ENCODE measurements around the genes PLA2G2D, PLA2G2F and UBXN10.

DNA sequence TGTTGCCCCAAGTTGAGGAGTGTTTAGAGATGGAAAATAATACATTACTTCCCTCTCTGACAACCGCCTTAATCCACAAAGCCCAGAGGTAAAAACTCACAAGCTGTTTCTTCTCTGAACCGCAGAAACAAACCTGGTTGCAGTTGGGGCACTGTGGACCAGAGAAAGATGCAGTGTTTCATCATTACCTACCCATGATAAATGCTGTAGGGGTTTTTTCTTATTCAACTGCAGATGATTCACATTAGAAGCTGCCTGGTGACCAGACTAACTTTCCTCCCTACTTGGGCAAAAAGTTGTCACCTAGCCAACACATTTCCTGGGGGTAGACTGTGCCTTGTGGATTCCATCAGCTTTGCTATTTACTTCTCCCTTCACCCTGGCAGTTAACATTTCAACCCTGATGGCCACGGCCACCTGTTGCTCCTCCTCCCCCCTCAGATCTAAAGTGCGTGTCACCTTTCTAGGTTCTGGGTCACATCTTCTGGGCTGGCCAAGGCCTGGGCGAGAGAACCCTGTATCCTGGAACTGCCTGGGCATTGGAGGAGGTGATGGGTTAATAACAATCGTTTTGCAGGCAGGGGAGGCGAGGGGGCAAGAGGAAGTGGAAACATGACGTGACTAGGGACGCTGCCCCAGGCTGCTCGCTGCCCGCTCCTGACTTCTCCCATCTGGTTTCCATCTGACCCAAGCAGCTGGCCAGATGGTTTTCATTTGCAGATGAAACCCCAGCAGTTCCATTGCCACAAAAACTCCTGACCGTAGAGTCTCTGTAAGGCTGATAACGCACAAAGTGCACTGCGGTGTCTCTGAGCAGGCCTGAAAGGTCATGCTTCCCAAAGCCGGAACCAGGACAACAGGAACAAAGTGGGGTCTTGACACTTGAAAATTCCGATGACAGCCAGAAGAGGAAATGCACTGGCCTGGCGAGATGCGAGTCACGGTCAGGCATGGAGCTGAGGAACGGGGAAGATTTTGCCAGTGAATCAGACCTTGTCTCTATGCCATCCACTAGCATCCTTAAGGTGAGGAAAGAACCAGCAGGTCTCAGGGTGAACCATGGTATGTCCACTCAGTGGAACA is 36.6 kb downstream of the CAPZB start:
- PRO-cap = no peak

DNA sequence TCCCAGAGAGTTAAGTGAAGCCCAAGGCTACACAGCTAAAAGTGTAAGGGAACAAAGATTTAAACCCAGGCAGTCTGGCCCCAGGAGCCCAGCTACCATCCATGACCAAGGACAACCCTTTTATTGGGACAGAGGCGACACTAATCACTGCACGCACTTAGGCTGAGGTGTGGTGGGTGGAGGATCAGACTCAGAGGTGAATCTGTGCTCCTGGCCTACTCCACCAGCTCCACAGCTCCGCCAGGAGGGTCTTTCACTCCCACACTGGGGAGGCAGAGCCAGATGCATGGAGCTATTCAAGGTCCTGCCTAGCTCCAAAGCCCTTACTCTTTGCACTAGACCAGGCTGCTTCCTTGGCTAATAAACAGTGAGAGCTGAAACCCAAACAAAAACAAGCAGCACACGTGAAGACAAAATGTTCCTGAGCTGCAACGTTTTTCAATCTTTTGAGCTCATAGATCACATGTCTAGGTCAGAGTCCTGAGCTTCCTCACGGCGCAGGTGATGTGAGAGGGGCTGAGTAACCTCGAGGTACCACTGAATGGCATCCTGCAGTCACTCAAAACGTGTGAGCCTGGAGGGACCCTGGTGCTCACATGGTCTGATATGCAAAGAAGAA is 19.3 kb downstream of the CAPZB start:
- PRO-cap = no peak

DNA sequence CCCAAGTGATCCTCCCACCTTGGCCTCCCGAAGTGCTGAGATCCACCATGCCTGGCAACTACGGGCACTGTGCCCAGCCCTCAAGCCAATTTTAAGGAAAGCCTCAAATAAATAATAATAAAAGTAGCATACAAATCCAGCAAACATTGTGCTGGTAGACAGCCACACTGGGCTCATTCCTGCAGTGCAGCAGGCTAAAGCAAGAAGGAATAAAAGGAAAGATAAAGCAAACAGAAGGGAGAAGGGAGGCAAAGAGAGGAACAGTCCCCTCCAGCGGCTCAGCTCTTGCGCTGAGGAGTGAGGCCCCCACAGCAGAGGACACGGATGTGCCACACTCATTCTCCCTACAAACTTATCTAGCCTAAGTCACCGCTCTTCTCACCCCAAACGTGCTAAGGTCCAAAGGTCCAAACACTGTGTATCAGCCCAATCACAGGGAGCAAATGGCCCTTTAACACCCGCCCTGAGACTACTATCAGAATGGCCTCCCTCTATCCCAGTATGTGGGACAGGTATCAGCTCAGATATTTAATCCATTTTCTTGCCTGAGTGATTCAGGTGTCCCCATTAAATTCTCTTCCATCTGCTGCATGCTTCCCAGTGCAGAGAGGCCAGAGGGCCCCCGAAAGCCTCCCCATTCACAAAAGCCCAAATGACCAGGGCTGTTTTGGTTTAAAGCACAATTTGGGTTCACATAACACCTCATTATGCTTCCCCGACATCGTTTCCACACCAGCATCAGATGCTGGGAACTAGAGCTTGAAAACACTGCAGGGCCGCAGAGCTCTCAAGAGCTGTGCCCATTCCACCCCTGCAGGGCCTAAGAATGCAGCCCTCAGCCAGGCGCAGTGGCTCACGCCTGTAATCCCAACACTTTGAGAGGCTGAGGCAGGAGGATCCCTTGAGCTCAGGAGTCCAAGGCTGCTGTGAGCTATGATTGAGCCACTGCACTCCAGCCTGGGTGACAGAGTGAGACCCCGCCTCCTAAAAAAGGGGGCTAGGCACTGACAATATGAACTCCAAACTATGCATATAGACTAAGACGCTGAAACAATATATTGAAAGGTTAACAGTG is 17.9 kb downstream of the CAPZB start:
- PRO-cap = no peak

DNA sequence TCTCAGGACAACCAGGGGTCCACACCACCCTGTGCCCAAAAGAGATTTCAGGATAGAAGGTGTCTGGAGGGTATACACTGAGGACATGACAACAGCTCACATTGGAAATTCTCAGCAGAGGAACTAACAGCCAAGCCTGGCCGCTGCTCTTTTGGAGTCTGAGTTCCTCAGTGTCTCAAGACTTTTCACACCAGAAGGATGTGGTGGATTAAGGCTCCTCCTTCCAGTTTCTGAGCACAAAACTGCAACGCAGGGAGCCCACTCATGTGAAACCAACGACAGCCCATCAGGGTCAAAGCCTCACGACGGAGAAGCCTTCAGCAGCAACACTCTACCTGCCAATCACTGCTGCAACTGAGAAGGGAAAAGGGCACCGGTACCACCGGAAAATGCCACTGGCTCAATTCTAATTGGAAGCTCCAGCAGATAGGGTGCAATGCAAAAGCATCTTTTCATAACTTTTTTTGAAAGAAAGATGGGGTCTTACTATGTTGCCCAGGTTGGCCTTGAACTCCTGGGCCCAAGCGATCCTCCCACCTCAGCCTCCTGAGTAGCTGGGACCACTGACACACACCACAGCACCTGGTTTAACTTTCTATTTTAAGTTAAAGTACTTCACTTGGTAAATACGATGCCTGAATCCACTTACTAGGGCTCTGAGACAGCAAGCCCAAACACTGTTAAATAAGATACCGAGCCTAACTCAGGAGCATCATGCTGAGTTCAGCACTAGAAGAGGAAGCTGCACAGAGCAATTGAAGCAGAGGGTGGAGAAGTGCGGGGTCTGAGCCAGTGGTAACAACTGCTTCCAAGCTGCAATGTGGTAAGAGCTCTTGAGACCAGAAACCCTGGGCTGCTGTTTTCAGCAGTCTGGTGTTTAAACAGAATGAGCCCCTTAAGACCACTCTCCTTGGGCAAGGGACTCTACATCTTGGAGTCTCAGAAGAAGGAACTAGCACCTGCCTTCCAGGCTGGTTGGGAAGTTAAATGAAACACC is 7.7 kb downstream of the CAPZB start:
- PRO-cap = bidirectional peak, plus-strand start at position 265 of the sequence, minus-strand start at position 160 of the sequence; unidirectional peak, plus-strand start at position 770 of the sequence

GRCh38 chr1:19564387-19564756 is 32.4 kb upstream of the MICOS10 start:
- PRO-cap = no peak

- PRO-cap = no peak
These were observed 9.1 kb downstream of the MICOS10 start for GRCh38 chr1:19605690-19606383.

DNA sequence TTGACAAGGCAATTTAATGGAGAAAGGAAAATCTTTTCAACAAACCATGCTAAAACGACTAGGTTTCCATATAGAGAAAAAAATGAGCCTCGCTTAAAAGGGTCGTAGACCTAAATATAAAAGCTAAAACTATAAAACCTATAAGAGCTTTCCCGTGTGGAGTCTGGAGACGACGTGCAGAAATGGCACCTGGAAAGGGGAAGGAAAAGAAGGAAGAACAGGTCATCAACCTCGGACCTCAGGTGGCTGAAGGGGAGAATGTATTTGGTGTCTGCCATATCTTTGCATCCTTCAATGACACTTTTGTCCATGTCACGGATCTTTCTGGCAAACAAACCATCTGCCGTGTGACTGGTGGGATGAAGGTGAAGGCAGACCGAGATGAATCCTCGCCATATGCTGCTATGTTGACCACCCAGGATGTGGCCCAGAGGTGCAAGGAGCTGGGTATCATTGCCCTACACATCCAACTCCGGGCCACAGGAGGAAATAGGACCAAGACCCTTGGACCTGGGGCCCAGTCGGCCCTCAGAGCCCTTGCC is 11.2 kb downstream of the MICOS10 start:
- PRO-cap = no peak

GRCh38 chr1:19639996-19640741 is 3.9 kb upstream of the NBL1 start:
- PRO-cap = unidirectional peak, plus-strand start at chr1:19640525

GRCh38 chr1:19643453-19643925 is 622 bp upstream of the NBL1 start:
- PRO-cap = no peak

DNA sequence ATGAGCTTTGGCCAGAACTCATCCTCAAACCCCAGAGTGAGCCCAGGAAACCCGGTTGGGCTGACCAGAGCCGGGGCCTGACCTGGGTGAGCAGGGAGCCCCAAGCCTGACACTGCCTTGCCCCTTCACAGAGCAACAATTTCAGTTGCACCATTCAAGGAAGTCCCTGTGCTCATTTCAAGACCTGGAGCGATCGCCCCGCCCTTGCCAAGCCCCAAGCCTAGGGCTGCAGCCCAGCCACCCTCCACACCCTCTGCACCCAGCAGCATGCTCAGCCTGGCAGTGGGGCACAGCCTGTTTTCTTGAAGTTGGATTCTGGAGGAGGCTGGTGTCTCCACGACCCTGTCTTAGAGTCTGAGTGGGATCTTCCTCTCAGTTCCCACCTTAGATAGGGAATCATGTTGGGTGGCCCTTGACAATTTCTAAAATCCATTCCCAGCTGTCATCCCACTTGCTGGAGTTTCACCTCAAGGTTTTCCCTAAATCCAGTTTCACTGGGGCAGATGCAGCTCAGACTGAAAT is 2.4 kb downstream of the NBL1 start:
- PRO-cap = bidirectional peak, plus-strand start at position 268 of the sequence, minus-strand start at position 114 of the sequence

DNA sequence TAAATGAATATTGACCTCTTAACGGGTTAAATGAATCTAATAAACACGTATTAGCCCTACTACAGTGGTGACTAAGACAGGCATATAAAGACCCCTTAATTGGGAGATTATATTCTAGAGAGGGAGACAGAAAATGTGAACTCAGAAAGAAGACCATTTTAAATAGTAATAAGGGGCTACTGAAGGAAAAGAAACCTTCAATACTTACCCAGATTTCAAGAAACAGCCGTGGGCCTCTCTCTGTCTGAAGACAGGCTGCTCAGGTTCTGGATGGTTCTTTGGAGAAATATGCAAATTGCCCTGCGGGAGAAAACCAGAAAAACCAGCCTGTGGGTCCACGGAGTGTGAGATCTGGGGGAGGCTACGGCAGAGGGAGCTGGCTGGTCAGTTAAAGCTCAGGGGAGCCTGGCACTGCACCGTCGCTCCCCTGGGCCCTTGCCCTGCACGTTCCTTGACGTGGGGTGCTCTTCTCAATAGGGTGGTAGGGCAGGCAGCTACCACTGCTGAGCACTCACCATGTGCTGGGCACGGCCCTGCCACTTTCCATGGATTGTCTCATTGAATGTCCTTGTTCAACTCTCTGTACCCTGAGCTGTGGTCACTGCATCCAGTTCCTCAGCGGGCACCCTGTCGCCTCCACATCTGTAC is 12.8 kb downstream of the TMCO4 start:
- PRO-cap = unidirectional peak, plus-strand start at position 345 of the sequence

DNA sequence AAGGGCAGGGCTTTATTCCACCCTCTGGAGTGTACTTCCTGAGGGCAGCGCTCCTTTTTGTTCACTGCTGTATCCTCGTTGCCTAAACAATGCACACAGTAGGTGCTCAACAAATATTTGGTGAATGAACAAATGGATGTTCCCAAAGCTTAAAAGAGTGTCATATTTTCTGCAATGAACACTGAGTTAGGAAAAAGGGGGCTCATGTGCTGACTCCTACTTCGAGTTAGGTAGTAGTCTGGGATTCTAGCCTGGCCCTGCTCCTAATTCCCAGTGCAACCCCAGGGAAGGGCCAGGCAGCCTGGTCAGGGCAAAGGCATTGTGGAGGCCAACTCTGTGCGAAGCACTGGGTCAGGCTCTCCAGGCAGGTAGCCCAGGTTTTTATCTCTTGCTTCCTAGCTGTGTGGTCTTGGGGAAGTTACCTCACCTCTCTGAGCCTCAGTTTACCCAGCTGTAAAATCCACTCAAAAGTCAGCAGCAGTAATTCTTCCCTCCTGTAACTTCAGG is 916 bp downstream of the TMCO4 start:
- PRO-cap = no peak

GRCh38 chr1:20030461-20030951 is 39.5 kb upstream of the PLA2G5 start:
- PRO-cap = no peak

DNA sequence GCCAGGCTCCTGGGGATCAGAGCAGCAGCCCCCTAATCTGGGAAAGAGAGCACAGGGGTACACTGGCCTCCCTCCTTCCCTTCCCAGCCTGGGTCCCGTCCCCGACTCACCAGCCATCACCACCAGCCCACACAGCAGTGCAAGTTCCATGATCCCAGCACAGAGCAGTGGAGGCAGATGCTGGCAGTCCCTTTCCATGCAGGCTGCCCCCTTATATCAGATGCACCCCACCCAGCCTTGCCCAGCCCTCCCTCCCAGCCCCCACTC is at the start of gene PLA2G2D:
TSS of gene PLA2G2D (minus strand) at position 188 of the 267 bp plus-strand sequence.
- PRO-cap = no peak

- PRO-cap = no peak
These were observed 5.2 kb upstream of the PLA2G2D start for GRCh38 chr1:20124404-20124991.

DNA sequence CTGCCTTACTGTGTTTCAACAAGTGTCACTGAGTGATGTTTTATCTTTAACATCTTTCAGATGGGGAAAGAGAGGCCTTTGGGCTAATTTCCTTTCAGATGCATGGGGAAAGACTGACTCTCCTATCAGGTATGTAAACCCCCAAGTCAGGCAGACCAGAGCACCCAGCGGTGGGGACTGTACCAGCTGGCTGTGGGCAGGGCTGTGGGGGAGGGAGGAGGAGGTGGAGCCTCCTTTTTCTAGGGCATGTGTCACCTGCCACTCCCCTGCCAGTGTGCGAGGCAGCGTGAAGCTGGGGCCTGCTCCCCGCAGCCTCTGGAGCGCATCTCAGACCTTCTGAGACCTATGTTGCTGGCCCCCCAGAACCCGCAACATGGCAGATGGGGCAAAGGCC is at the start of gene PLA2G2F:
TSS of gene PLA2G2F (plus strand) at position 269 of the 394 bp plus-strand sequence.
- PRO-cap = no peak

DNA sequence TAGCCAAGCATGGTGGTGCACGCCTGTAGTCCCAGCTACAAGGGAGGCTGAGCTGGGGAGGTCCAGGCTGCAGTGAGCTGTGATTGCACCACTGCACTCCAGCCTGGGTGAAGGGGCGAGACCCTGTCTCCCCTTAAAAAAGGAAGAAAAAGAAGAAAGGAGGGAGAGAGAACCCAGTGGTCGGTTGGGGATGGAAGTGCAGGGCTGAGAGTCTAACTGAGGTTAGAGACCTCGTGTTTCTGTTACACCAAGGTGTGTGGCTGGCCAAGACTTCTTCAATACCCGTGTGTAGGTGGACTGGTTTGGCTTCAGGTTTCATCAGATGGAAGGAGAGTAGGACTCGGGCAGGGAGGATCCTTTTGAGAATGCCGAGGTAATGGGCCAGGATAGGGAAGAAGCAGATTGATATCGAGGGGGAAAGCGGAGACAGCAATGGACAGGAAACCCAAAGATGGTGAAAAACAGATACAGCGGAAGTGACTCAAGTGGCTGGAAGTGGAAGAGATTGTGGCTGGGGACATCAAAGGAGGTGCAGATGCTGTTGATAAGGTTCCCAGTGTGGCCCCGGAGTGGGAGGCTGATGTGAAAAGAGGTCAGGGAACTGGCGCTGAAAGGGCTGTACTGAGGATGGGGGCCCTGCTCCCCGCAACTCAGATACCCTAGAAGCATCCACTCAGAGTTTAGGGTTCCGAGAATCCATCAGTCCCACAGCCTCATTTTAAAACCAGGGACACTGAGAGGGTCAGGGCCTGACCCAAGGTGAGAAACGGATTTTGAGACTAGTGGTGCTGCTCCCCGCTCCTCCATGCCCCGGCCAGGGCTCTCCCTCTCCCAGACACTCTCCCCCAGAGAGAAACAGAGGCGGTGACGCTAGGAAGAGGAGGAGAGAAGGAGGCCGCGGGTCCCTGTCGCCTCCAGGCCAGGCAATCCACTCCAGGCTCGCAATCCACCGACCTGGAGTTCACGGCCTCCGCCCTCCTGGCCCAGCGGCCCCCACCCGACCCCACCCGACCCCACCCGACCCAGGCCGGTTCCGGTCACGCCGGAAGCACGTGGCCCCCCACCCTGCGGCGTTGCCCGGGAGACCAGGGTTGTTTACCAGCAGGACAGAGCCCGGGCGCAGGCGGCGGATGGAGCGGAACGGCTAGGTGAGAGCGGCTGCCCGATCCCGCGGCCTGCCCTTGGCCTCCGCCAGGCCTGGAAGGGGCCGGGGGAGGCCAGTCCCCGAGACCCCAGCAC is at the start of gene UBXN10:
TSS of gene UBXN10 (plus strand) at position 1,091 of the 1,239 bp plus-strand sequence.
- PRO-cap = bidirectional peak, plus-strand start at position 1,122 of the sequence, minus-strand start at position 824 of the sequence

DNA sequence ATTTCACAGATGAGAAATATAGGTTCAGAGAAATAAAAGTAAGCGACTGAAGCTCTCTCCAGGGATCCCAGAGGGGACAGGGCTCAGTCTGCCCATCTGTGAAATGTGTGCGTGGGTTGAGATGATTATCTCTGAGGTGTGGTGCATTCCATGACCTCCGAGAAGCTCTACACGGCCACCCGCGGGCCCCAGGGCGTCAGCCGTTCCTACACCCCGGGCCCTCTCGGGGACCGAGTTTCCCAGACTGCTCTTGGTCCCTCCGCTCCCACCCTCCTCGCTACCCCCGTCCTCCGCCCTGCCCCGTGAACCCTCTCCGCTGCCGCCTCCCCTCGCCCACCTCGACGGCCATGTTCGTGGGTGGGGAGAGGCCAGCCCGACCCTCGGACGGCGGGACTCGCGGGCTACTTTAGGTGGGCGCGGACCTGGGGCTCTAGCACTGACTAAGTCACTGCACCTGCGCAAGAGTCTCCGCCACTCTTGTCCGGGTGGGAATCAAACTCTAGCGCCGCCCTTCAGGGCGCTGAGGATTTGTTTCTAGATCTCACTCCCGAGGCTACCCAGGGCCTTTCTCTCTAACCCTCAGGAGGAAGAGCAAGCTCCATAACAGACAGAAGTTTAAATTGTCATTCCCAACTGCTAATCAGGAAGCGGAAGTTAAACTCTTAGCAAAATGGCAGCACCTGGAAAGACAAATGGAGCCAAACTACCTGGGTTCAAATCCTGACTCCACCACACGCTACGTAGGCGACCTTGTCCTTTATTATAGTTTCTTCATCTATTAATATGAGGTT is 47.7 kb upstream of the VWA5B1 start:
- PRO-cap = no peak

- PRO-cap = no peak
These were observed 40.0 kb upstream of the VWA5B1 start for GRCh38 chr1:20250682-20251168.

GRCh38 chr1:20291169-20292067 is 743 bp downstream of the VWA5B1 start:
- PRO-cap = no peak